Left colon (tissue), 1 donor: ENCODE data around the gene KCNV2.

- PRO-cap = no peak
Observed at GRCh38 chr9:62871-63276, 33.6 kb upstream of the WASHC1 start.

DNA sequence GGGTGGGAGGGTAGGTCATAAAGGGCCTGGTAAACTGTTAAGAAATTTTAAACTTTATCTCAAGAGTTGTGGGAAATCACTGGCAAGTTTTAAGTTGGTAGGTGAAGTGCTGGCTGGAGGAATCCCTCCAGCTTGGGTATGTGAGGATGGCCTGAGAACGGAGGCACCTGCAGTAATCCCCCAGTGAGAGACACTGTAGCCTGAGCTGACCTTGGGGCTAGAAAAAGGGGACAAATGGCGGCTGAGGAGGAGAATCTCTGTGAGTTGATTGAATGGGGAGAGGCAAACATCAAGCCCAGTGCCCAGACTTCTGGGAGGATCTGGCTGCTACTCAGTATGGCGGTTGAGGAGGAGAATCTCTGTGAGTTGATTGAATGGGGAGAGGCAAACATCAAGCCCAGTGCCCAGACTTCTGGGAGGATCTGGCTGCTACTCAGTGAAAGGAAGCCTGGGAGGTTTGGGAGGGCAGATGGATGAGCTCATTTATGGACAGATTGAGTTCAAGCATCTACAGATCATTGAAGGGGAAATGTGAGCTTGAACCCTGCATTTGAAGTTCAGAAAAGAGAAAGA is 40.4 kb downstream of the KANK1 start:
- PRO-cap = no peak

- PRO-cap = no peak
Observed at GRCh38 chr9:655786-656545, 151.5 kb downstream of the KANK1 start.

DNA sequence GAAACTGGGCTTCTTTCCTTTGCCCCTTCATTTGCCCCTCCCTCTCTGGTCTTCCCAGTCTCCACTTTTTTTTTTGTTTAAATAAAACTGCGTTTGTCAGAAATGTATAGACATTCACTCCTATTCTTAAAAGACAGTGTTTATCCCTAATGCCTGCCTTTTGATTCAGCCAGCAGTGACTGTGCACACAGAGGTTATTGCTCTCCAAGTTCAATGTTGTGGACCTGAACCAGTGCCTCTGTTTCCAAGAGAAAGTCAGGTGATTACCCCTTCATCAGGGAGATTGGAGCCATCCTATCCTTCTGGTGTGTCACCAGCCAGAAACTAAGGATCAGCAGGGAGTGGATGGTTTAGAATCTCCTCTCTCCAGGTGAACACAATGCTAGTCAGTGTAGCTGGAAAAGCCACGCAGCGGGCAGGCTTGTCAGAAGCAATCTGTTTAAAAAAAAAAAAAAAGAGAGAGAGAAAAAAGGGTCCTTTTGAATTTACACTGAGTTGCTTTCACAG is 167.5 kb upstream of the DMRT1 start:
- PRO-cap = no peak

DNA sequence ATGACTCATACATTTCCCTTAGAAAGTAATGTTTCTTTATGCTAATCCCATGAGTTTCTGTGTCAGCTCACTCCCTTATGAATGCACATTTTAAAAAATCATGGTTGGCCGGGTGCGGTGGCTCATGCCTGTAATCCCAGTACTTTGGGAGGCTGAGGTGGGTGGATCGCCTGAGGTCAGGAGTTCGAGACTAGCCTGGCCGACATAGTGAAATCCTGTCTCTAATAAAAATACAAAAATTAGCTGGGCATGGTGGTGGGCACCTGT is 89.2 kb upstream of the DMRT1 start:
- PRO-cap = no peak

DNA sequence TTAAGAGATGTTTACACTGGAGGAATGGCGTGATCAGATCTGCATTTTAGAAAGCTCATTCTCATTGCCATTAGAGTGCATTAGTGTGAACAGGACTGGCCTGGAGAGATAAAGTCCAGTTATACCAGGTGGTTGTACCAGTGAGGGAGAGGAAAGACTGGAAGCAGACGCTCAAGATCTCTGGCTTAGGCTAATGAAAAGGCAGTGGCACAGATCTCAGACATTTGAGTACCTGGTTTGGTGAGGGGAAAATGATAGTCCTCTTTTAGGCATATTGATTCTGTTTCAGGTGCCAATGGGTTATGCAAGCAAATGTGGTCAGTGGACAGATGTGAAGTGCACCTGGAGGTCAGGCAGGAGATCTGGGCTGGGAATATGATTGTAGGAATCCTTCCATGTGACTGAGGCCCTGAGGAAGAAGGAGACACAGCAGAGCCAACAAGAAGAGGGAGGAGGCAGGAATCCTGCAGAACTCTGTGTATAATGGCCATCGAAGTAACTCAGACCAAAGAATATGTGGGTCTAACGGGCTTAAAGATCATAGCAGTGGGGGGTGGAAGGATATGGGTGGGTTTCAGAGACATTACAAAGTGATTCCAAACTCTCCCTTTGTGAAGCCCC is 63.7 kb upstream of the SMARCA2 start:
- PRO-cap = no peak

DNA sequence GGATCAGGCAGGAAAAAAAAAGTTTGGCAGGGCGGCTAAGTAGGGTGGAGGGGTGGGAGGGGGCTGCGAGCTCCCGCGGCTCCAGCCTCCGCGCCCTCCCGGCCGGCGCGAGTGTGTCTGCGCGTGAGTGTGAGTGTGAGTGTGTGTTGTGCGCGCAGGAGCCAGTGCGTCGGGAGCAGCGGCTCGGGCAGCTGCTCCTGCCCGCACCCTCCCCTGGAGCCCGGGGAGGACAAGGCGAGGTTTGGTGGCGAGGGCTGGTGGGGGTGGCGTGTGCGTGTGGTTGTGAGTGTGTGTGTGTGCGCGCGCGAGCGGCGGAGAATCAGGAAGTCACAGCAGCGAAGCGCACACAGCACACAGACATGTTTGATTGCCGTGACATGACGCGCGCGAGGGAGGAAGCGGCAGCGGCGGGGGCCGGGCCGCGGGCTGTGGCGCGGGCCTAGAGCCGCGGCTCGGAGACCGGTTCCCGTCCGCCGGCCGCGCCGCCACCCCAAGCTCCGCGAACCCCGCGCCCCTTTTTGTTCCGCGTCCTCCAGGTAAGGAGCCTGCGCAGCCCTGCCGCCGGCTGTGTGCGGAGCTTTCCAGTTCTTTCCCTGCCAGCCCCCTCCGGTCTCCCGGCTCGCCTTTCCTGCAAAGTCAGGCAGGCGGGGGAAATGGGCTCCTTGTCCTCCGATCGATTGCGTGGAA is 2.3 kb downstream of the SMARCA2 start:
- PRO-cap = bidirectional peak, plus-strand start at position 164 of the sequence, minus-strand start outside the sequence; bidirectional peak, plus-strand start at position 404 of the sequence, minus-strand start at position 334 of the sequence

DNA sequence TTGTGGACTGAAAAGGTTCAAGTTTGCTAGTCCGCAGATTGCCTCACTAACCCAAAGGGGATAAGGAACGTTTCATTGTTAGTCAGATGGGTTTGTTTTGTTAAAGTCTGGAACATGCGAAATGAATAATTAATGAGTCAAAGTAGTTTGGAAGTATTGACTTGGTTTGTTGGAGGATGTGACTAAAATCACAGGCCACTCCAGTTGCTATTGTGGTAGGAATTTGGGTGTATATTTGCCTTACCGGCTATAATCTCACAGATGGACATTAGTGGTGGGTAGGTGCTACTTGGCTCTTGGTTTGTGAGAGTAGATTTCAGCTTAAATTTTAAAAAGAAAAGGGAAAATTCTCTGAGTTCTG is 40.2 kb downstream of the SMARCA2 start:
- PRO-cap = no peak

DNA sequence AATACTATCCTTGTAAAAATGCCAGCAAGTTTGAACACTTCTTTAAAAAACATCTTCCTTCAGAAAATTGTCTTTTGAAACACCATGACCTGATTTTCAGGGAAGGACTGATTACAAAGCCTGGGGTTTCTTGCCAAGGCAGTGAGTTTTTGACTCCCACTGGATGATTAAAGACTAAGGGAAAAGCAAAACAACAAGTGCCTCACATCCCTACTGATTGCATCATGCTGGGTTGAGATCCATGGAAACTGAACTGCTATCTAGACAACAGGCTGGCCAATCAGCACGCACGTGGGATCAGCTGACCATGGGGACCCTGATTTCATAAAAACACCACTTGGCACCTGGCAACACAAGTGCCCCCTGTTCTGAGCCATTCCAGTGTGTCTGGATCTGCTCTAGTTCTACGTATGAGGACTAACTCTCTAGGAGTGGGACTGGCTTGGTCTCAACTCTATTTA is 212.3 kb downstream of the SMARCA2 start:
- PRO-cap = no peak

- PRO-cap = no peak
Observed at GRCh38 chr9:2427245-2428067, 194.1 kb upstream of the VLDLR start.

- PRO-cap = no peak
Observed at GRCh38 chr9:2559133-2559466, 62.5 kb upstream of the VLDLR start.

DNA sequence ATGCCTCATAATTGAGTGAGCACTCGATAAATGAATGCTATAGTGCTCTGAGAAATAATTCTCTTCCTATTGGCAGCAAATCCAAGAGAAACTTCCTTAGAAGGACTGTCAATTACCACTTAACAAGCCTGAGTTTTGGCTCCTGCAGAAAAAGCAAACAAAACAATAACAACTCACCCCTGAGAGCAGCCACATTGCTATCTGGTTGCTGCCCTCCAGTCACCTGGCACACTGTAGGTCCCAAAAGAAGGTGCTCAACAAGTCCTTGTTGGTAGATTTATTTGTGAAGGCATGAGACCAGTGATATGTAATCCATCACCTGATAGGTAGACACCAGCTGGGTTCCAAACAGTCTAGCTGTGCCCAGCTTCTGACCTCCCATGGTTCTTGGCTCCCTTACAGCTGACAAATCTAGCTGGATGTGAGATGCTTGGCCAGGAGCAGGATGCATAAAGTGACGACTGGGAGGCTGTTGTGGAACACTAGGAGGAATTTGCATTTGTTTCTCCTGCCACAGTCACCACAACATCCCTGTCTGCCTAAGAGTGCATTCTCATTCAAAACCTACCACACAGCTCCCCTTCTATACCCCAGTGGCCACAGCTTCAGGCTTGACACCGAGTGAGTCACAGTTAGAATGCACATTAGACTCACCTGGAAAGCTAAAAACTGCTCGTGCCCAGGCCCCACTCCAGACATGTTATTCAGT is 7.9 kb upstream of the VLDLR start:
- PRO-cap = no peak

DNA sequence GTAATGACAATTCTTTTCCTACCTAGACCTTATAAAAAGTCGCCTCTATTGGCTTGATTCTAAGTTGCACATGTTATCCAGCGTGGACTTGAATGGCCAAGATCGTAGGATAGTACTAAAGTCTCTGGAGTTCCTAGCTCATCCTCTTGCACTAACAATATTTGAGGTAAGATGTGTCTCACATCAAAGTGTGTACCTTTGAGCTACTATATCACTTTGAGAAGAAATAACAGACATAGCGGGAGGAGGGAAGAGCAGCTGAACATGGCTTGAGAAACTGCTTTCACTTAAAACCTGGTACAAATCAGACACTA is 26.6 kb downstream of the VLDLR start:
- PRO-cap = no peak

DNA sequence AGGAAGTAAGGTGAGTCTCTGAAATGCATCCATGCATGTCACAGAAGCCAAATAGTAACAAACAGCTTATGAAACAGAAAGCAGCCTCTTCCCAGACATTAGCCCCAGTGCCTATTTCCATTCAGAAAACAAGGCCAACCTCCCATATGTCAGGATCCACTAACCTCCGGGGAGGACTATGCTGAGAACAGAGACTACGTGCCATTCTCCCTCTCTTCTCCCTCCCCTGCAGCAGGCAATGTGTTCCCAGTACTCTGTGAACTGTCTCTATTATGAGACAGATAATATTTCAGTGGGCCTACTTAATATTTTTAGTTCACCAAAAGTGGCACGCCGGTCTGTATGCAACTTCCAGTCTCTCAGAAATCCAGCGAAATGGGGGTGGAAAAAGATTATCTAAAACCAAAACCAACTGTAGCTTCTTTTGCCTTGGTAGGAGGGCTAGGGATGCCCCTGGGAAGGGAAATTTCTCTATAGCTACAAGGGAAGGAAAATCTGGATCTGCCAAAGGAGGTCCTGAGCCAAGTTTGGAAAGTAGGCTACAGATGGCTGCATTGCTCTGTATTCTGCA is 42.0 kb downstream of the VLDLR start:
- PRO-cap = no peak

DNA sequence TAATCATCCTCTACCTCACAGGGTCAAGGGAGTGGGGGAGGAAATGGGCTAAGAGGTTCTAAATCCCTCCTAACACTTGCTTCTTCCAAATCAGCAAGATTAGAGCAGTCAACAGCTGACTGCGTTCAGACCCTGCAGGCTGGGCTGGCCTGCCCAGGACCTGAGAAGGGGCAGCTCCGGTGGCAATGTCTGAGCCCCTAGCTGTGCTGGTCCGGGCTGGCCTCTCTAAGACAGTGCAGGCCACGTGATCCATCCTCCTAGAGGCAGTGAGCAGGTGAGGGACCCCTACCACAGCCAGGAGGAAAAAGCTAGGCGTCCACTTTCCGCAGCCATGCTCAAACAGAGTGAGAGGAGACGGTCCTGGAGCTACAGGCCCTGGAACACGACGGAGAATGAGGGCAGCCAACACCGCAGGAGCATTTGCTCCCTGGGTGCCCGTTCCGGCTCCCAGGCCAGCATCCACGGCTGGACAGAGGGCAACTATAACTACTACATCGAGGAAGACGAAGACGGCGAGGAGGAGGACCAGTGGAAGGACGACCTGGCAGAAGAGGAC is at the start of gene KCNV2:
Gene KCNV2, plus strand, starts transcription at position 102 of the 556 bp plus-strand sequence.
- PRO-cap = no peak

- PRO-cap = no peak
Observed at GRCh38 chr9:3398044-3398628, 127.7 kb downstream of the RFX3 start.

DNA sequence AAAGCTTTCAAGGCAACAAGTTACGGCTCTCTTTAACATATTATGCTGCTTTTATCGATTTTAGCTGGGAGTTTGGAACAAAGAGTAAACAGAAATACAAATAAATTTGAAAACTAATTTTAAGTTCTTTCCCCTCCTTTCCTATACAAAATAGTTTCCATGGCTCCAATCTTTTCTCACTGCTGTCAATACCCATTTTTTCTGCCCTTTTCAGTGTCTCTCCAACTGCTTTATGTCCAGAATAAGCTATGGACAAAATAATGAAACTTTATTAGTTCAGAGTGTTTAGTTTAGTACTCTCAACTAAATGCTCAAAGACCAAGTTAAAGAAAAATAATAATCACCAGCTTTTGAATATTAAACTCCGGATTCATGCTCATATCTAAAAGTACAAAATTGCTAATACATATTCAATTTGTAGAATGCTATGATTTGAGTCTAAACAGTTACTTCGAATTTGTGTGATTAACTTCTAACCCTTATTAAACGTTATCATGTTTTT is 39.4 kb downstream of the RFX3 start:
- PRO-cap = no peak

DNA sequence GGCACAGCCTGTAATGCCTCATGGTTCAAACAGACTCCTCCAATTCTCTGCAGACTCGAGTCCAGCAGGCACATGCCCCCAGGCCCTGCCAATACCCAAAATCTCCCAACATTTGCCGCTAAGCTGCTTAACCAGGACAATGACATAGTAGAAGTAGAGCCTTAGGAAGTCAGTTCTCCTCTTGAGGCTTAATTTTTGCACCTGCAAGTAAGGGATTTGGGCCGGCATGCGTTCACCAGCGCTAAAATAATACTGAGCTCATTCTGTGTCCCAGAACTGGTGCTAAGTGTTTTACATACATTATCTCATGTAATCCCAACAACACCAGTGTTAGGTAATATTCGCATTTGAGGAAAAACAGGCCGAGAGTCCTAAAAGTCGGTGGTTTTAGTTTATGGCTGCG is 1.4 kb upstream of the RFX3 start:
- PRO-cap = no peak

GRCh38 chr9:3936826-3937201 is 363.1 kb downstream of the GLIS3 start:
- PRO-cap = no peak

DNA sequence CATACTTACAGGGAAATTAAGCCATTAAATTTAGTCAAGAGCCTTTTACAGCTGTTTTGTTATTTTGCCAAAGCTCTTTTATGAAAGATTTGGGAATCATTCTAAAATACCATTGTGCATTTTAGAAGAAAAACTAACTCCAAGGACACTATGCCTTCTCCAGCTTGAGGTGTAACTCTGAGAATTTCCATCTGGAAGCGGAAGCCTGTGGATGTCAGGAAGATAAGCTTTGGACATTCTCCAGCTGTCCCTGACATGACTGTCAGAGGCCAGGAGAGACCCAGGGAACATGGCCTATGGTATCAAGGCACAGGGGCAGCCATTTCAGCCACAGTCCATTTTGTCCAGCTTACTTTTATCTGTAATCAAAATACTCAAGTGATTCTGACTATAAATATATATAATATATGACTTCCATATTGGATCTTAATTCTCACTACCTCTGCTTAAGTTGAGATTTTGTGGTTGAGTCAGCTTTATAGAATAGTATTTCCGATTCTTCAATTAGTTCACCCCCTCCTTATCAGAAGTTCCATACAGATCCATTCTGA is 230.1 kb downstream of the GLIS3 start:
- PRO-cap = no peak